BJ (cell line): ENCODE measurements around the gene ZNF106.

- CAGE, long polyA plus RNA = no peak
- RRBS = no CpG with 5 or more reads among the region's 48 CpGs
Observed at GRCh38 chr15:41661375-41662263, 102.6 kb downstream of the TYRO3 start.

- CAGE, long polyA plus RNA = no peak
- RRBS = no CpG with 5 or more reads among the region's 6 CpGs
Observed at GRCh38 chr15:41712960-41713474, 61.3 kb upstream of the MAPKBP1 start.

DNA sequence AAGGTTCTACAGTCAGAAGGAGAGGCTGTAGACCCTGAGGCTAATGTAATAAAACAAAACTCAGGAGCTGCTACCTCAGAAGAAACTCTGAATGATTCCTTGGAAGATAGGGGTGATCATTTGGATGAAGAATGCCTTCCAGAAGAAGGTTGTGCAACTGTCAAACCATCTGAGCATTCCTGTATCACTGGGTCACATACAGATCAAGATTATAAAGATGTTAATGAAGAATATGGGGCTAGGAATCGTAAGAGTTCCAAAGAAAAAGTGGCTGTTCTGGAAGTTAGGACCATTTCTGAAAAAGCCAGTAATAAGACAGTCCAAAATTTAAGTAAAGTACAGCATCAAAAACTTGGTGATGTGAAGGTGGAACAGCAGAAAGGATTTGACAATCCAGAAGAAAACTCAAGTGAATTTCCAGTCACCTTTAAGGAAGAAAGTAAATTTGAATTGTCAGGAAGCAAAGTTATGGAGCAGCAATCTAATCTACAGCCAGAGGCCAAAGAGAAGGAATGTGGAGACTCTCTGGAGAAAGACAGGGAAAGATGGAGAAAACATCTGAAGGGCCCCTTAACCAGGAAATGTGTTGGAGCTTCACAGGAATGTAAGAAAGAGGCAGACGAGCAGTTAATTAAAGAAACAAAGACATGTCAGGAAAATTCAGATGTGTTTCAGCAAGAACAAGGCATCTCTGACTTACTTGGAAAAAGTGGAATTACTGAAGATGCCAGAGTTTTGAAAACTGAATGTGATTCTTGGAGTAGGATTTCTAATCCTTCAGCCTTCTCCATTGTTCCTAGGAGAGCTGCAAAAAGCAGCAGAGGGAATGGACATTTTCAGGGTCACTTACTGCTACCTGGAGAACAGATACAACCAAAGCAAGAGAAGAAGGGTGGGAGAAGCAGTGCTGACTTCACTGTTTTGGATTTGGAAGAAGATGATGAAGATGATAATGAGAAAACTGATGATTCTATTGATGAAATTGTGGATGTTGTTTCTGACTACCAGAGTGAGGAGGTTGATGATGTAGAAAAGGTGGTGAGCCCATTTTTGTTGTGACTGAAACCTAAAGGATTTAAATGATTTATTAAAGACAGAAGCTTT, 24.4 kb upstream of the MAPKBP1 start:
- CAGE, long polyA plus RNA = no peak
- RRBS = no CpG with 5 or more reads among the region's 2 CpGs

DNA sequence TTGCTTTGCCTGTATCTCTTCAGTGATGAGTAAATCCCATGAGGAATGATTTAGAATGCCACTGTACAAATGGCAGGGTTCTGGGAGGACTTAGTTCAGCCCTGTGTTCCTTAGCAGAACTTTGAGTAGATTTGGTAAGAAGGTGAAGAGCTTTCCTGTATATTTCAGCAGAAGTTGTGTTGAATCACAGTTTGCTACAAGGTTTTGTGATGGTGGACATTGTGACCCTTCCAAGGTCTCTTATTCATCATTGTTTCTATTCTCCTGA, 1.9 kb downstream of the MAPKBP1 start:
- CAGE, long polyA plus RNA = no peak

- CAGE, long polyA plus RNA = no peak
- RRBS = no CpG with 5 or more reads among the region's 17 CpGs
Observed at GRCh38 chr15:41837009-41837643, 1.5 kb upstream of the PLA2G4B start.

DNA sequence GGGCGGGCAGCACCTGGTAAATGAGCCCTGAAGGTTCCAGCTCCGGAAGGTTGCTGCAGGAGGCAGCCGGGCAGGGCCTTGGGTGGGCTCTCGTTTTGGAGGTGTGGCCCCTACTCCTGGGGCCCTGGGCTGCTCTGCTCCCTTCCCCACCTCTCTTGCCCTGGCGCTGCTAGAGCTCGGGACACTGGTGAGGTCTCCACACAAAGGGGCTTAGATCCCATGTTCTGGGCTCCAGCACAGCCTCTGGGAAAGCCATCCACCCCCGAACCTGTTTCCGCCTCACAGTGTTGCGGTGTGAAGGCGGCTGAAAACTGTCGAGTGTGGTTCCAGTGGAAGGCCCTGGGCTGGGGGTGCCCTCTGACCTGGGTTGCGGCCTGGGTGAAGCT, 27.3 kb downstream of the SPTBN5 start:
- CAGE, long polyA plus RNA = no peak
- RRBS = no CpG with 5 or more reads among the region's 12 CpGs

GRCh38 chr15:41940383-41940946, 31.9 kb downstream of the EHD4 start:
- CAGE, long polyA plus RNA = no peak
- RRBS = no CpG with 5 or more reads among the region's 17 CpGs

DNA sequence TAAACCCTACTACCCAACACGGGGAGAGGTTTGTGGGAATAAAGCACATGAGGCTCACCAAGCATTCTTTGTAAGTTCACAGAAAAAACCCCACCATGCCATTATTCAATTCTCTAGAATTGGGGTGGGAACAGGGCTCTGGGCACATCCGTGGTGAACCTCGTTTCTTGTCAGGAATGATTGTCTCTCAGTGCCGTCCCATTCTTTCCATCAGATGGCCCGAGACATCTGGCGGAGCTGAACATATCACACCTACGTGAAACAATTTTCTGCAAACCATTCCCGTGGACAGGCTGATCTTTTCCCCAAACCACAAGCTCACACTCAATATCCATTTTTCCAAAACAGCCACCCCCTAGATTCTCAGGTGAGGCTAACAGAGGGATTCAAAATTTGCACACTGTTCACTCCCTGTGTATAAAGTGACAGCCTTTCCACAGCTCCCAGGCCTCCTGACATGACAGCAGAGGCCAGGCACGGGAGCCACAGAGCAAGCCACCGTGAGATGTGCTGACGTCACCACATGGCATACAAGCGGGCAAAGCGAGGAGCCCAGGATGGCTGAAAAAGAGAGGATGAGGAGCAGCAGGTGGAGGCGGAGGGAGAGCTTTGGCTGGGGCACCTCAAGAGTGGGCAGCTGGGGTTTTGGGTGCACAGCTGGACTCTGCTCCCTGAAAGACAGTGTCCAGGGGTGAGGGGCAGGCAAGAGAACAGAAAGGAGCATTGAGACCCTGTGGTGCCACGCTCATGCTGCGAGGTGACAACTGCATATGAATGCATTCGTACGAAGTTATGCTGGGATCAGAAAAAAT, 27.2 kb downstream of the EHD4 start:
- CAGE, long polyA plus RNA = no peak
- RRBS = no CpG with 5 or more reads among the region's 18 CpGs

DNA sequence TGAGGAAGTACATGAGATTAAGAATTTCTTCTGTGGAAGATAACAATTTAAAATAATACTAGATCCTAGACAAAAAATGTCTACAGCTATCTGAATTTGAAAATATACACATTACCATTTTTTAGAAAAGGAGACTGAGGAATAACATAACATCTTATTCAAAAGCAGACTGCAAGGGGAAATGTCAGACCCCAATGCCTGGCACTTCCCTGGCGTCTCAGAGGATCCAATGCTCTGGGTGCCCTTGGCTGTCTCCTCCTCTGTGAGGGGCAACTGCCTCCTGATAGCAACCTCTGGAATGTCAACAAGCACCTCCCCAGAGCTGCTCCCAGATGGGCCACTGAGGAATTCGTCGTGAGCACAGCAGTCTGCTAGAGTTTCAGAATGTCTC, 22.7 kb downstream of the EHD4 start:
- CAGE, long polyA plus RNA = no peak
- RRBS = no CpG with 5 or more reads among the region's 3 CpGs

- CAGE, long polyA plus RNA = no peak
- RRBS = 33% methylated on average over 1 of the region's 6 CpGs
Observed at GRCh38 chr15:42045250-42045553, 24.4 kb upstream of the PLA2G4E start.

- CAGE, long polyA plus RNA = no peak
- RRBS = no CpG with 5 or more reads among the region's 1 CpG
Observed at GRCh38 chr15:42057917-42058245, 36.5 kb downstream of the PLA2G4D start.

DNA sequence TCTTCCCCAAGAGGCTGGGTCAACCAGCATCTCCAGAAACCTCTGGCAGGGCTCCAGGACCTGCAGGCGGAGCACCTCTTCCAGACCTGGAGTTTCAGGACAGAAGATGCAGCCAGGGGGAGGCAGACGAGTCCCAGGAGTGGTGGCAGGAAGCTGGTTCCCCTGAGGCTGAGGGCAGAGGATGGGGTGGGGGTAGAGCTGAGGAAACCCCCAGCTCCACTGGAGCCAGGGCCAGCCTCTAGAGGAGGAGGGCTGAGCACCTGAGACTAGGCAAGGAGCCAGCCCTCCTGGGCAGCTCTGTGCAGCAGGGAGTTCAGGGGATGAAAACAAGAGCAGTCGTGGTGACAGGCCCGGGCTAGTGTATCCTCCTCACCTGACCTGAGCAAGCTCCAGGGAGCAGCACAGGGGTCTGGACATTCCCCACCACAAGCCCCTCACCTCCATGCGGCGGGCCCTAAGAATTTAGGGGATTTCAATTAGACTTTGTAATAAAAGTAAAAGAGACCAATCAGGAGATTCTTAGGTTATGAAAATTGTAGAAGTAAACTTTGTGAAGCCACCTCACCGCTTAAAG, 369 bp upstream of the PLA2G4D start:
- CAGE, long polyA plus RNA = no peak
- RRBS = no CpG with 5 or more reads among the region's 7 CpGs

- CAGE, long polyA plus RNA = no peak
- RRBS = no CpG with 5 or more reads among the region's 7 CpGs
Observed at GRCh38 chr15:42234736-42235405, 26.8 kb upstream of the VPS39 start.

GRCh38 chr15:42359983-42360280, 631 bp downstream of the CAPN3 start:
- CAGE, long polyA plus RNA = no peak
- RRBS = 45% methylated on average over 5 of the region's 6 CpGs

DNA sequence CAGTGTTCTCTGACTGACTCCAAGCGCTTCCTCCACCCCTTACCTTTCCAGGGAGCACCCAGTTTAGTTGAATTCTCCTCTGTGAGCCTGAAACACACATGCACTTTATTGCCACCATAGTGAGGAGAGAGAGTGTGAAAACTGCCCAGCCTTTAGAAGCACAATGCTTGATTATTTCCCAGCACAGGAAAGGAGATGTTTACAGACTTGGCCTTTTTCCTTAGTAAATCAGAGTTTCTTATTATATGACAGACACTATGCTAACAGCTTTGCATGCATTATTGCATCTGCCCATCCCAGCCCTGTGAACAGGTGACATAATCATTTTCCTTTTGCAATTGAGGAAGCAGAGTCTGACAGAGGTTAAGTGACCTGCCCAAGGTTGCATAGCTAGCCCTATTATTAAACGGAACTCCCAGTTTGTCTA, 36.5 kb downstream of the CAPN3 start:
- CAGE, long polyA plus RNA = no peak
- RRBS = no CpG with 5 or more reads among the region's 2 CpGs

- CAGE, long polyA plus RNA = no peak
- RRBS = no CpG with 5 or more reads among the region's 10 CpGs
Observed at GRCh38 chr15:42408880-42409393, 49.6 kb downstream of the CAPN3 start.

GRCh38 chr15:42490190-42491372, at the start of gene ZNF106:
ZNF106 (minus strand) TSS chr15:42491141.
- CAGE, long polyA plus RNA = start-site peak on the minus strand at chr15:42491037-42491163, 186 and 92 reads in 2 replicates
- RRBS = 1% methylated on average over 12 of the region's 60 CpGs

GRCh38 chr15:42505083-42505674, 9.7 kb downstream of the SNAP23 start:
- CAGE, long polyA plus RNA = no peak
- RRBS = no CpG with 5 or more reads among the region's 9 CpGs

DNA sequence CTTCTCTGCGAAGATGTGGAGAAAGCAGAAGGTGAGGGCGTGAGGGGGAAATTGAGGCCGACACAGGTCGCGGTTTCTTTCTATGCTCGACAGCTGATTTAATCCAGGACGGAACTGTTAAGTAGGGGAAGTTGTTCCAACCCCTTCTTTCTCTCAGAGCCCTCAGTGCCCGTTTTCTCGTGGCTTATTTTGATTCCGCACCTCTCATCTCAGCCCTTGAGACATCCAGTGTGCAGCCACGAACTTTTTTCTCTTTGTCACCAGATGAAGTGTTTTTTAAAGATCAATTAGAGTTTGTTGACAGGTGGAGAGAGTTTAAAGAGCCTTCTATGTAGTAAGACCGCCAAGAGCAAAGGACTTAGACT, 751 bp downstream of the STARD9 start:
- CAGE, long polyA plus RNA = no peak
- RRBS = no CpG with 5 or more reads among the region's 12 CpGs

DNA sequence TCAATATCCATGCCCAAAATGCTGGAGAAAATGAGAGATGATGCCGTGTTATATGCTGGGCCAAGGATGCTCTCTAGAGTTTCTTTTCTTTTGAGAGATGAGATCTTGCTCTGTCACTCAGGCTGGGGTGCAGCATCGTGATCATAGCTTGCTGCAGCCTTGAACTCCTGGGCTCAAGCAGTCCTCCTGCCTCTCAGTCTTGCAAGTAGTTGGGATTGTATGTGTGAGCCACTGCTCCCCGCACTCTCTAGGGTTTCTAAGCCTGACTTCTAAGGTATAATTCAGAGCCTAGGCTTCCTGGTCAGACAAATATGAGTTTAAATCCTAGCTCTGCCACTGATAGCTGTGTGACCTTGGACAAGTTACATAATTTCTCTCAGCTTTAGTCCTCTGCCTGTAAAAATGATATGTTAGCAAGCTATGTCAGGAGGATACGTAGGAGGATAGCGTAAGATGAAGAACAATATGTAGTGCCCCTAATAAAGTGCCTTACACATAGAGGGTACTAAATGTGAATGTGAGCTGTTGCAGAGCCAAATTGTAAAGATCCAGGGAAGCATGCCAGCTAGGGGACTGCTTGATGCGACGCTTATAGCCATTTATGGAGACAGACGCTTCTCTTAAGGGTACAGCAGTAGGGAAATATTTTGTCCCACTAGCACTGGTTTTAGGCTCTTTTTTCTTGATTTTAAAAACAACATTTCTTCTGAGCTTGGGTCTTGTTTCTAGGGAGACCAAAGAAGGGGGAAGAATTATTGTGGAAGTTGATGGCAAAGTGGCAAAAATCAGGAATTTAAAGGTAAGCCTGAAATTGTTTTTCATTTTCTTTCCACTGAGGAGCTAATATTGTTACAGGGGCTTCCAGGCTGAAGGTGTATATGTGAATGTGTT, 7.5 kb downstream of the STARD9 start:
- CAGE, long polyA plus RNA = no peak
- RRBS = no CpG with 5 or more reads among the region's 8 CpGs